Colon Carcinoma Metastatic in the Brain (tissue), 2 donors: ENCODE data around the gene DTNA.

DNA sequence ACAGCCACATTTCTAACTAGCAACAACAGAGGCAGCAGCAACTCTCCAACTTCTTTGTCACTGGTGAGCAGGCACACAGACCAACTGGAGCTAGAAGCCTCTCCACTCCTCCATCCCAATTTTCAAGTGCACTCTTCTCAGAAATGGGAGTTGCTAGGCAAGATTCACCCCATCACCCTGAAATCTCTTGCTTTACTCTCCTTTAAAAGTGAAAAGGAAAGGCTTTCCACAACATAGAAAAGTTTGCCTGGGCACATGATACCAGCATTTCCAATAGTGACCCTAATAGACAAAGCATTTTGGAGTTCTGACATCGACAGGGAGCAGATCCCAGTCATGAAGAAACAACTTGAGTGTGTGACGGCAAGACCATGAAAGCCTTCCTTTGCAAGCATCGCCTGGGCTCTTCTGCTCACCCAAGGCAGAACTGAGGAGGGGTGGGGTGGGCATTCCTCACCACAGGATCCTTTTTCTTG lies 4.0 kb downstream of the KLHL14 start:
- PRO-cap, 2 experiments: no peak in any of the 2 experiments

DNA sequence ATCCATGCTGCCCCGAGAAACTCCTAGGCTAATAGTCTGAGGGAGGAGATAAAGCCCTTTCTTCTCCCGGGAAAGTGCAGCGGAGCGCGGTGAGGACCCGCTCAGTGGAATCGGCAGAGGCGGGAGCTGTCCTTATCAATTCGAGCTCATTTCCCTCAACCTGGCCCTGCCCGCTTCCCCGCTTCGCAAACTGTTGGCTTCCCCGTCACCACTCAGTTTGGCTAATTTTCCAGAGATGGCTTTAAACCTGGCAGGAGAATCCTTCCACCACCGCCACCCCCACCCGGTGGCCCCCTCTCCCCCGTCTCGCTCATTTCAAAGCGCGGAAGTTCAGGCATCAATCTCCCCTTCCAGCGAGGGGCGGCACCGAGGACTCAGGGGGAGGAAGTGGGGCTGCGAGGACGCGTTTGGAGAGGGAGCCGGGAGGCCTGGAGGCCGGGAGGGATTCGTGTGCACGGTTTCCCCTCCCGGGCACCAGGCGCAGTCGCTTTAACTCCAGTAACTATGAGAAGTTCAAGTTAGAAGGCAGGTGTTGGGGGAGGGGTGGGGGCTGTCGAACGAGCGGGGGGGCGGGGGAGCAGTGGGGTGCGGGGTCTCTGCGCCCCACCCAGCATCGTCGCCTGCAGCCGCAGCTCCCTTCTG lies 1.5 kb downstream of the KLHL14 start:
- PRO-cap, 2 experiments: no peak in any of the 2 experiments

GRCh38 chr18:32909828-32910268 lies 137.0 kb upstream of the KLHL14 start:
- PRO-cap, 2 experiments: no peak in any of the 2 experiments

DNA sequence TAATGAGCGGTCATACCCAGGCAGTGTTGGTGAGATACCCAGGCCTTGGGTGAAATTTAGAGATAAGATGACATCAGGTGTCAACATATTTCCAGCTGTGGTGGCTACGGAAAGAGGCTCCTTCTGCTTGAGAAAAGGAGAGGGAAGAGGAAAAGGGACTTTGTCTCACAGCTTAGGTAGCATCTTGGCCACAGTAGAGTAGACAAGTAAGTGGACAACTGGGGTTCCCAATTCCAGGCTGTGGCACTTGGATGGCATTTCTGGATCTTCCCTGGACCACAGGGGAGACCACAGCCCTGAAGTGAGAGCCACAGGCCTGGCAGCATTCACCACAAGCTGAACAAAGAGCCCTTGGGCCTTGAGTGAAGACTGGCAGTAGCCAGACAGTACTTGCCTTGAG lies 226.0 kb upstream of the KLHL14 start:
- PRO-cap, 2 experiments: no peak in any of the 2 experiments

- PRO-cap, 2 experiments: no peak in any of the 2 experiments
These were observed 897 bp upstream of the DTNA start for GRCh38 chr18:34709182-34709619.

DNA sequence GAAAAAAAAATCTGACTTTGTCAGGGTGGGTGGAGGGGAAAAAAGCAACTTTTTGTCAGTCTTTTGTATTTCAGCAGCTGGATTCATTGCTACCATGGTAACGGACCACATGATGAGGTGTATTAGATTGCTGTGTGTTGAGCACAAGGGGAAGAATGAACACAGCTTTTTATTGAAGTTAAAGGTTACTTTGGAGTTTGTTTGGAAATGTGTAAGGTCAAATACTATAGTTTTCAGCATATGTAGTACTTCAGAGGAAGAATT lies at the start of gene DTNA:
TSS of gene DTNA (plus strand) at position 152 of the 264 bp plus-strand sequence.
- PRO-cap, 2 experiments: no peak in any of the 2 experiments

GRCh38 chr18:35028625-35028869 lies 12.7 kb upstream of the MAPRE2 start:
- PRO-cap, 2 experiments: no peak in any of the 2 experiments

DNA sequence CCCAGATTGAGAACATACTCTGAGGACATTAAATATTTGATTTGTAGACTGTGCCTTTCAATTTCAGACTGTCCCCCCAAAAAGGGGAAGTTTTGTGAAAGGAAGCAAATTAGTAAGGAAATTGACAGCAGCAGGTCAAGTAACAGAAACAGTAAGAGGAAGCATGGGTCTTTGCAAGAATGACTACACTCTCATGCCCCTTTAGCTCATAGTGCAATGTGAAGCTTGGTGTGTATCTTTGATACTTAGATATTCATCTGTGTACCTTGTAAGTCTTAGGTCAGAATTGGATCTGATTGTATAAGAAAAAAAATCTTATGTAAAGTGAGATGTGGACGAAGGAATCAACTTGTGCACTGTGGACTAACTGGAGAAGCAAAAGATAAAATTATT lies 2.1 kb upstream of the MAPRE2 start:
- PRO-cap, 2 experiments: no peak in any of the 2 experiments

- PRO-cap, 2 experiments: no peak in any of the 2 experiments
These were observed 35.1 kb upstream of the ZNF397 start for GRCh38 chr18:35205677-35206099.

DNA sequence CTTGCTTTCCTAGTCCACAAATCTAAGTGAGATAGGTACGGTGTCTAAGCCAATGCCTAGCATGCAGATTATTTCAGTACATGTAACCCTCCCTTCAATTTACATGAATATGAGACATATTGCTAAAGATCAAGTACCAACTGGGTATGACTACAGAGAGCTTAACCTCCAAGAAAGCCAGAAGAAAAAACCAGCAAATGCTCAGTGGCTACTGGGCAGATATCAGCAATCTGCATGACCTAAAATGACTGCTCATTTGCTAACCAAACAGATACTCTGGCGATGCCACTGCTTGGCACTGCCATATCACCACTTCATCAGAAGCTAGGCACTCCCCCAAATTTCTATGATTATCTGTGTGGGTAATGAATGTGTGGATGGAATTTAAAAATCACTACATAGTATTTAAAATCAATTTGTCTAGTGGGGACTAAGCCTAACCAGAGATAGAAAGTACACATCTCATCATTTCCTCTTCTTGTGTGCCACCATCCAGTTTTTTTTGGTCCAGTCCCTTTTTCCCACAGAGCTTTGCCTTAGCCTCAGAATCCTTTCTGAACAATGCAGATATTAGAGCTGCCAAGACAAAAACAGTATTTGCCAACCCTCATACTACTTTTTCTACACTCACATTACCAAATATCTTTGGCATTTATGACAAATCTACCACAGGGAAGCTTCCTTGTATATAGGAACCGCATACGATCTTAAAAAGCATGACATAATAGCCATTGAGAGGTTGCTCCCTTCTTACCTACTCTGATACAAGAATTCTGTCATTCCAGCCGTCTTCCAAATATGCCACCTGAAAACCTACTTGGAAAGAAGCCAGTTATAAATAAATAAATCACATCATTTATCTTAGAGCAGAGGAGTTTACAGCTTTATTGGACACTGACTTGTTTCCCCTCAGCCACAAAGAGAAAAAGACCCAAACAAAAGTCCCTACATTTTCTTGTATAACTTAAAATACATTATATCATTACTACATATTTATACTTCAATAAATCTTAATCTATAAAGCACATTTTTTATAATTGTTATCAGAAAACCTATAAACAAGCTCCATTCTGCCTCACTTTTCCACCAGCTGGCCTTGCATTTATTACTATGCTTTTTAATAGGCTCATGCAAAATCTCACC lies 9.5 kb downstream of the ZNF24 start:
- PRO-cap, 2 experiments: no peak in any of the 2 experiments

- PRO-cap, 2 experiments: no peak in any of the 2 experiments
These were observed 35.4 kb upstream of the ZNF396 start for GRCh38 chr18:35412517-35412944.

GRCh38 chr18:35470489-35470700 lies 27.4 kb downstream of the INO80C start:
- PRO-cap, 2 experiments: no peak in any of the 2 experiments

- PRO-cap, 2 experiments: no peak in any of the 2 experiments
These were observed 1.5 kb downstream of the GALNT1 start for GRCh38 chr18:35582887-35583676.

GRCh38 chr18:35689015-35689330 lies 107.4 kb downstream of the GALNT1 start:
- PRO-cap, 2 experiments: no peak in any of the 2 experiments

DNA sequence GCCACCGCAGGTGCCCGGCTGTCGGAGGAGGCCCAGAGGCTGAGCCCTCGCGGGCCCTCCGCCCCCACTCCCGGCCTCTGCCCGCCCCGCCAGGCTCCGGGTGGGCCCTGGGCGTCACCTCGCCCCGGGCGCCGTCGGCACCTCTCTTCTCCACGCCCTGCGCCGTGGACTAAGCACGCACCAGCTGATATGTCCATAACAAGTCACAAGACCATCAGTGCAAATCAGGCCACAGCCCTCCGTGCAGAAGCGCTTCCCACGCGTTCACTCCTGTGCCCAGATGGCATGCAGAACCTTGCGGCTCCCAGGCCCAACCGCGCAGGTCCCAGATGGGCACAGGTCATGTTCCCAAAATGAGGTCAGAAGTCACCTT lies 311.1 kb downstream of the CELF4 start:
- PRO-cap, 2 experiments: no peak in any of the 2 experiments

DNA sequence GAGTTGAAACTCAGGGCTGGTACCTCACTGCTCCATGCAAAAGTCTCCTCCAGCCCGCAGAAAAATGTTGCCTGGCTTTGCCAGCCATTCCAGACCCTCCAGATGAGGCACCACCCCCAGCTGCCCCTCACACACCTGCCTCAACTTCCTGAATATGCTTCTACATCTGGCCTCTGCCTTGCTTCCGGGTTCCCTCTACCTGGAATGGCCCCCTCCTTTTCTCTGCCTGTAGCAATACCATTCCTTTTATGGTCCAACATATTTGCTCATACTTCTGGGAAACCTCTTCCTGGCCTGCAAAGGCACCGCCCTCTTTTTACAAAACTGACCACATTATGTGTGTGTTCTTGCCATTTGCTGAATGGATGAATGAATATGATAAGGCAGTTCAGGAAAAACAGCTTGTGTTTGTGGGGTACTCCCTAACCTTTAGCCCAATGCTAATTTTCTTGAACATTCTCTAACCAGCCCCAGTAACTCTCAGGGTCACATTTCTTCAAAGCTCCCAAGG lies 112.6 kb downstream of the CELF4 start:
- PRO-cap, 2 experiments: no peak in any of the 2 experiments

DNA sequence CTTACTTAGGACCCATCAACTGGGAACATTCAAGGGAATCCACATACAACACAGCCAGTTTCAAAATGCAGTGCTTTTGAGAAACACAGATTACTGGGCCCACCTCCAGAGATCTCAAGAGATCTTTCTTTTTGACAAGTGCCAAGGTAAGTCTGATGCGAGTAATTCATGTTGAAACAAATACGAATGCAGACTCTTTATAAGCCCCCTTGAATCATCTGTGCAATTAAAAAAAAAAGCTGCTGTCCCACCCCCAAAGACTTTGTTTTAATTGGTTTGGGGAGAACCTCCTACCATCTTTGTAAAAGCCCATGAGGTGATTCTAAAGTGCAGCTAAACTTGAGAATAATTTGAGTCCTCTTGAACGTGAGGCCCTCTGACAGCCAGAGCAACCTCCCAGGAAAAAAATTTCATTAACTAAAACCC lies 1034.4 kb upstream of the PIK3C3 start:
- PRO-cap, 2 experiments: no peak in any of the 2 experiments

DNA sequence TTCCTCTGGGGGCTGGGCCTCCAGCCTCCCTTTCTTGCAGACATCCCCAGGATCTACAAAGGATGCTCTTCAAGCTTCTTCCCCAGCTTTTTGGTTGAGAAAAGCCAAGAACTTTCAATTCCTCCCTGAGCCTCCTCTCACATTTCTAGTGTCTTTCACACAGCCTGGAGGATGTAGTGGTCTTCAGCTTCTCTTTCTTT lies 210.2 kb downstream of the PIK3C3 start:
- PRO-cap, 2 experiments: peak in 1 of 2 experiments; most common minus-strand start position 91 of the sequence (in 1)

DNA sequence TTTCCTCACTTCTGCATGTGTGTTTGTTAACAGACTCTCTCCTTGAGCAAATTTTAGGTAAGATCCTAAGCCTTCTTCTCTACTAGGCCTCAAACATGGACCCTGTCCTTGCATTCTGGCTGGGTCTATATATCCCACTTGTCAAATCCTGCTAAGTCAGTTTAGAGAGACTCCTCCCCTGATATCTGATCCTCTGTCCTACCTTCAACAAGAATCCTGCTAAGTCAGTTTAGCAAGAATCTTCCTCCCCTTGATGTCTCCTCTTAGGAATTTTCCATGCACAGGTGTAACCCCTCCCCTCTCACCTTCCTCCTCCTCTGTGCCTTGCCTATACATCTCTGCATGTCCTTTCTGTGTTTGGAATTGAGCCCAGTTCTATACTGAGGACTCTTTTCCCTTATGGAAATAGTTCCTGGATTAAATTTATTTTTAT lies 80.9 kb downstream of the RIT2 start:
- PRO-cap, 2 experiments: no peak in any of the 2 experiments

- PRO-cap, 2 experiments: no peak in any of the 2 experiments
These were observed 570.2 kb upstream of the SYT4 start for GRCh38 chr18:43847539-43847939.